Umbilical cord (tissue), 2 donors: ENCODE results near the genes TNFAIP8L1 and DPP9.

DNA sequence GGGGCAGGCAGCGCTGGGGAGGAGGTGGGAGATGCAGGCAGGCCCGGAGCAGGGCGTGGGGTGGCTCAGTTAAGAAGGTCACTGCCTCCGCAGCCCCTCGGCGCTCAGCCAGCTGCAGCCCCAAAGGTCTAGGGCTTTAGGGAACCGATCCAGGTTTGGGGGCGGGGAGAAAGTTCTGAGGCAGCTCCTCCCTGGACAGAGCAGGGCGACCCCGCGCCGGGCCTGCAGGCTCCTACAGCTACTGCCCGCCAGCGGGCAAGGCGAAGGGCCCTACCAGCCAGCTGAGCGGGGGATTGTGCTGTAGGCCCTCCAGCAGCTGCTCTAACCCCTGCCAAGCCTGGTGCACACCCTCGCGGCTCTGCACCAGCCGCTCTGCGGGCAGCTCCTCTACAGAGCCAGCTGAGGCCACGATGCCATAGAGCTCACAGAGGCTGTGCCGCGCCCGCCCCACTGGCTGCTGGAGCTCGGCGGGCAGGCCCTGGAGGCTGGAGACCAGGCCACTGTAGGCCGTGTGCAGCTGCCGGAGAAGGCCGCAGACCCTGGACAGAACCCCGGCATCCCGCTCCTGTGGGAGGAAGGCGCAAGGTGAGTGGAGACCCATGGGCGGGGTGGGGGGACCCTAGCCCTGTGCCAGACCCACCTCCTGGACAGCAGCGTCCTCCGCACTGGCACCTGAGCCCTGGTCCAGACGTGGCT, 13.9 kb downstream of the PLIN4 start:
- RAMPAGE, long total RNA = no peak

DNA sequence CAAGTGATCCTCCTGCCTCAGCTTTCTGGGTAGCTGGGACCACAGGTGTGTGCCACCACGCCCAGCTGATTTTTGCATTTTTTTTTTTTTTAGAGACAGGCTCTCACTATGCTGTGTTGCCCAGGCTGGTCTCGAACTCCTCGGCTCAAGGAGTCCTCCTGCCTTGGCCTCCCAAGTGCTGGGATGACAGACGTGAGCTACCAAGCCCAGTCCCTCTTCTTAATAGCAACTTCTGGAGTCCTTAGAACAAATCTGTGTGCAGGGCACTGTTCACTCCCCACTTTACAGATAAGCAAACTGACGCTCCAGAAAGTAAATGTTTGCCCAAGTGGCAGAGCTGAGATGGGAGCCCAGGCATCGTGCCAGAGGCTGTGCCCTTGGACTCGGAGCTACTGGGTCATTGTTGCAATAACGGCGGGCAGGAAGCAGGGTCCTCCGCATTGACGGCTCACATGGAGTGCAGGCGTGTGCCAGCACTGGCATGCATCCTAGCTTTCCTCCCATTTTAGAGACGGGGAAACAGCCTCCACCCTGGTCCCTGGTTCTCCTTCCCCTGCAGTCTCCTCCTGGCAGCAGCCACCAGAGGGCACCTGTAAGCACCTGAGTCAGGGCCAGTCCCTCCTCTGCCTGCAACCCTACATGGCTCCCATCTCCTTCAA, 7.4 kb upstream of the LRG1 start:
- RAMPAGE, long total RNA = no peak

GRCh38 chr19:4567152-4567879, 7.8 kb upstream of the SEMA6B start:
- RAMPAGE, long total RNA = no peak

- RAMPAGE, long total RNA = no peak
Measured at GRCh38 chr19:4598176-4598605, 38.7 kb upstream of the SEMA6B start.

DNA sequence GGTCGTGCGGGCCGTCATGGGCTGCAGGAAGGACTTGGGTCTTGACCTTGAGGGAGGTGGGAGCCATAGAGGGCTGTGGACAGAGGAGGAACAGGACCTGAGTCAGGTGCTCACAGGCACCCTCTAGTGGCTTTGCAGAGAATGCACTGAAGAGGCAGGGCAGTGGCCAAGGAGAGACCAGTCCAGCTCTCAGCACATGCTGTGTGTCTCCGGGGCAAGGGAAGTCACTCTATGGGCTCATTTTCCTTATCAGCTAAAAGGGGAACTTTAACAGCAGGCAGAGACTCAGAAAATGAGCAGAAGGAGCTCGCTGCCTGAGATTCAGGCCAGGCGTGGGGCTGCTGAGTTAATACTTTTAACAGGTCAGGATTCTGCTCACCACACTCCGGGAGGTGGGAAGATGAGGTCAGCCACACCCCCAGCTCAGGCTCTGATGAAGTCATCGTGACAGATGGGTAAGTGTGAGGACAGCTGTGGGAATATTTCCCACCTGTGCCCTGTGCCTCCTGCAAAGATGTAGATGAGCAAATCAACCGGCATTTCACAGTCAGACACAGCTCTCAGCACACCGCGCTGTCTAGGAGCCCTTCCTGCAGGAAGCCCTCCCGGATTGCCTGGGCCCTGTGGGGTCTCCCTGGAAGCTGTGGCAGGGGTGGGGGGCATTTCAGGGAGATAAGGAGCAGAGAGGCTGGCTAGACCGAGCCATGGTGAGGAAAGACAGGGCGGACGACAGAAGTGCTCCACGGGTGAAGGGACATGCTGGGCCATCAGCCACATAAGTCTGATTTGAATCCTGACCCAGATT, 5.8 kb upstream of the TNFAIP8L1 start:
- RAMPAGE, long total RNA = no peak

- RAMPAGE, long total RNA = no peak
Measured at GRCh38 chr19:4638786-4640156, at the start of gene TNFAIP8L1. Gene TNFAIP8L1 (plus strand): TSS chr19:4639516.

- RAMPAGE, long total RNA = no peak
Measured at GRCh38 chr19:4703651-4704753, 19.6 kb downstream of the DPP9 start.

DNA sequence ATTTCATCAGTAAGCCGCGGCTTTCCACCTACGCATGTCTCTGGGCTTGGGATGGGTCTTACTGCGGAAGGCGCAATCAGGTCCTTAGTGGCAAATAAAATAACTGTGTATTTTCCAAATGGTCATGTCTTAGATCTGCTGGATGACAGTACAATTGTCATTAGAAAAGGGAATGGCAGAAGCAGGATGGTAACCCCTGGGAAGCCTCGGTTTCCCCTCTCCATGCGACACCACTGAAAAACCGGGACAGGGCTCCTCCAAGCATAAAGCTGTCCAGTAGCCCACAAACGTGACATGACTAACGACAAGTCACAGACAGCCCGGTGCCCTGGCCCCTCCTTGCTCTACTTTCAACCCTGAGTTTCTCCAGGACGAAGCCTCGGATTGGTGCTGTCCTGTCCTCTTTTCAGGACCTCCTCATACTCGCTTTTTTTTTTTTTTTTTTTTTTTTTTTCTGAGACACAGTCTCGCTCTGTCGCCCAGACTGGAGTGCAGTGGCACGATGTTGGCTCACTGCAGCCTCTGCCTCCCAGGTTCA, 16.4 kb downstream of the DPP9 start:
- RAMPAGE, long total RNA = no peak

- RAMPAGE, long total RNA = no peak
Measured at GRCh38 chr19:4713245-4714312, 10.1 kb downstream of the DPP9 start.

DNA sequence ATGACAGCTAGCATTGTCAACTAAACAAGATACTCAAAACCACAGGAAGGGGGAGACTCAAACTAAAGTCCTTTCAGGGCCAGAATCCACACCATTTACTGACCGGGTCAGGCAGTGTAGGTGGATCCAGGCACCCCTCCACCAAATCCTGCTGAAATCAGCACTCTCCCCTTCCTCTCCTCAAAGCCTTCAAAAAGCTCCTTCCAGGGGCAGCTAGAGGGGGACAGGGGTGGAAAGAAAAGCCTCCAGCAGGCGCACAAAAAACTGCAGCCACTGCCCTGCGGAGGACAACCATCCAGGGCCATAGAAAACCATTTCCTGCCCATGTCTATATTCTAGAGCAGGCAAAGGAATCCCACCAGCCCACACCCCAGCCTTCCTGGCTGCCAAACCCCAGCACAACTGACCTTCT, 1.5 kb downstream of the DPP9 start:
- RAMPAGE, long total RNA = no peak

DNA sequence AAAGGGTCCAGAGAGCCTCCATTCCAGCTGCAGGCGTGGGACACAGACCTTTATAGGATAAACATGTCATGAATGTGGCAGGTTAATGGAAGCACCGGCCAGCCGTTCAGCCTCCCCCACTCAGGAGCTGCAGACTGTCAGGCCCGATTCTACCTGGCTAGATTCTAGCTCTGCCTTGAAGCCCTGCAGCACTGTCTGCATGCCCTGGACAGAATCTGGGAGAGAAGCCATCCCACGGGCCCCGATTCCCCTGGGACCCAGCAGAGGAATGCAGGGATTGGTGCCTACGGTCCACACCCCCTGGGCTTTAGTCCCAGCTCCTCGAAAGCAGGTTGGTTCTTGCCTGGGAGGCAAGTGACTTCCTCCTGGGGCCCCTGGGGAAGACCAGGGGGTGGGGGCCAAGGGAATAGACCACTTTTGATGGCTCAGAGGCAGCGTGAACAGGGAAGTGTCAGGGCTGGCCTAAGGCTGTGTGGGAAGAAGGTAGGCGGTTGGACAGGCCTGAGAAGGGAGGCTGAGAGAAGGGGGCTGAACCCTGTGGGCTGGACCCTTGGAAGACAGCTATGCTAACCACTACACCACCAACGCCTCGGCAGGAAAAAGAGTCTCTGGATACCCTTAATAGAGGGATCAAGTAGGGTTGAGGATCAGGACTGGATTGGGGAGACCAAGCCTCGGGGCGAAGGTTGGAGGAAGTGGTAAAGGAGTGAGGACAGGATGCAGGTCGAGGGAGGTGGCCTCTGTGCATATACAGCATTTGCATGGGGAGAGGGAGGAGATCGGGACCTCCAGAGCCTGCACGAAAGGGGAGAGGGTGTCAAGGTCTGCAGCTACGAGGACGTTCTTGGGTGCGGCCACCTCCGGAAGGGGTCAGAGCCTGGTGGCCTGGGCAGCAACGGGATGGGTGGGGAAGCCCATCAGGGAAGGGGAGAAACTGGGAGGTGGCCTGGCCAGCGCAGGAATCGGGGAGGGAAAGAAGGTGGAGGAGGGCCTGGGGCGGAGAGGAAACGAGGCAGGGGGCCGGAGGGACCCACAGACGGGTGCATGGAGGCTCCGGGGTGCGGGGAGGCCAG, 802 bp downstream of the DPP9 start:
- RAMPAGE, long total RNA = no peak

- RAMPAGE, long total RNA = no peak
Measured at GRCh38 chr19:4723577-4723707, 200 bp downstream of the DPP9 start.

GRCh38 chr19:4723708-4724425, at the start of gene DPP9:
Gene DPP9 (minus strand): TSS chr19:4723842.
- RAMPAGE, long total RNA = no peak

GRCh38 chr19:4800373-4801329, 9.1 kb downstream of the FEM1A start:
- RAMPAGE, long total RNA = no peak

DNA sequence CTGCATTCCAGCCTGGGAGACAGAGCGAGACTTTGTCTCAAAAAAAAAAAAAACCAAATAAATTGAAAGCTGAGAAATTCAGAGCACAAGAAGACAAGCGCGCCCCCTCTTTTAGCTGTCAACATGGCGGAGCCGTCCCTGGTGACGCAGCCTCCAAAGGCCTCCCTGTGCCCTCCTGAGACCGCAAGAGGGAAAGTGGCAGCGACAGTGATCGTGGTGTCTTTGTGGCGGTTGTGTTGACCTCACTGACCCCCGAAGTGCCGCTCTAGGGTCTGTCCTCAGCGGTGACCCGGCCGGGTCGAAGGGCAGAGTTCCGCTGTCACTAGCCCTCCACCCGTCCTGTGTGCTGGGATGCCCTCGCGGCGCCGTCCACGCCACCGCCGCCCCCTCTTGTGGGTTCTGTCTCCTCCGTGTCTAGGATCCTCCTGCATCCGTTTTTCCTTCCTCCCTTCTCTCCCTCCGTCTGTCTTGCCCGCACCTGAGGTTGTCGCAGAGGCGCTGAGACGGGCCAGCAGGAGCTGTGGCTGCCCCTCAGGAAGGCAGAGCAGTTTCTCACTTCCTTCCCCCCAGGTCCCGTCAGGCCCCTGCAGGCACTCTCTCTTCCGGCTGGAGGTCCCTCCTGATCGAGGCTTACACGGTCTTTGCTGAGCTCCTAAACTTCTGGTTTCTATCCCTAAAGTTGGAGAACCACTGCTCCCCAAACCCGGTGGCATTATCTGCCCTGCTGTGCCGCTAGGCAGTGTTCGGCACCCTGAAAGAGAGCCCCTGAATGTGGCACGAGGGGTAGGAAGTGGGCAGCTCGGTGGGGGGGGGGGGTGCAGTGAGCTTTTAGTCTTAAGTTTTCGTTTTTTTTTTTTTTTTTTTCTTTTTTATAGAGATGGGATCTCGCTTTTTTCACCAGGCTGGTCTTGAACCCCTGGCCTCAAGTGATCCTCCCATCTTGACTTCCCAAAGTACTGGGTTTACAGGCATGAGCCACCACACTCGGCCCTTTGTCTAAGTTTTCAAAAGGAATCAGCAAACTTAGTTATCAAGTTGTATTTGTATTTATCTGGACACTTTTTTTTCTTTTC, 7.3 kb downstream of the UHRF1 start:
- RAMPAGE, long total RNA = no peak

DNA sequence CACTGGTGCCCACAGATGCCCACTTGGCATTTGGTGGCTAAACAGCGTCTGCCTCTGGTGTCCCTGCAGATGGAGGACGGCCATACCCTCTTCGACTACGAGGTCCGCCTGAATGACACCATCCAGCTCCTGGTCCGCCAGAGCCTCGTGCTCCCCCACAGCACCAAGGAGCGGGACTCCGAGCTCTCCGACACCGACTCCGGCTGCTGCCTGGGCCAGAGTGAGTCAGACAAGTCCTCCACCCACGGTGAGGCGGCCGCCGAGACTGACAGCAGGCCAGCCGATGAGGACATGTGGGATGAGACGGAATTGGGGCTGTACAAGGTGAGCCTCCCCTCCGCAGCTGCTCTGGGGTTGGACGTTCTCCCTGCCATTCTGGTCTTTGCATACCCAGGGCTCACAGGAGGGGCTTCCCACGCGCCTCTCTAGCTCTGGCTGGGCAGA, 19.9 kb downstream of the UHRF1 start:
- RAMPAGE, long total RNA = no peak

- RAMPAGE, long total RNA = no peak
Measured at GRCh38 chr19:4970628-4971180, 1.8 kb downstream of the KDM4B start.

GRCh38 chr19:5034754-5035624, 66.1 kb downstream of the KDM4B start:
- RAMPAGE, long total RNA = no peak

GRCh38 chr19:5052767-5053405, 84.0 kb downstream of the KDM4B start:
- RAMPAGE, long total RNA = no peak

DNA sequence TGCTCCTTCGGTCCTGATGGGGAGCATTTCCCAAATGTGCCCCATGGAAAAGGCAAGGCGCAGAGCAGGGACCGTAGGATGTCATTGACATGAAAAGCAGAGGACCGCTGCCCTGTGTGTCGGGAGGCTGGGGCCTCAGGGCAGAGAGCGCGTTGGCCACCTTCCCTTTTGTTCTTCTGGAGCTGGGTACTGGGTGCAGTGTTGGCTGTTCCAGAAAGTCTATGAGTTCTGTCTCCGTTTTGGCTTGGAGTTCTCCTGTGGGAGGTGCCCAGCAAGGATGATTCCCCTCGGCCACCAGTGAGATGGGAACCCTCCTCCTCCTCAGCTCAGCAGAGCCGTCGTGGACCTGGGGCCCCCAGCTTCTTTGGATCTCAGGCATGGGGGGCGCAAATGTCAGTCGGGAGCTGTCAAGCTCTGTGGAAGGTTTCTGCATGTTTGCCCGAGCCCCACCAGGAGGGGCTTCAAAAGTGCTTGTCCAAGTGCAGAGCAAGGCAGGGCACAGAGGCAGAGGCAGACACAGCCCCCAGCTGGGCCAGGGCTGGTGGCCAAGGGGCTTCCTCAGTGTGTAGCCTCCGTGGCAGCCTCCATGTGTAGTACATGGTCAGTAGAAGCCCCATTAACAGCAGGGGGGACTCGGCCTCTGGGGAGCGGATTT, 128.8 kb downstream of the KDM4B start:
- RAMPAGE, long total RNA = no peak